Pulmonary lymph node (tissue), 1 donor: ENCODE results near the gene UBE4A.

DNA sequence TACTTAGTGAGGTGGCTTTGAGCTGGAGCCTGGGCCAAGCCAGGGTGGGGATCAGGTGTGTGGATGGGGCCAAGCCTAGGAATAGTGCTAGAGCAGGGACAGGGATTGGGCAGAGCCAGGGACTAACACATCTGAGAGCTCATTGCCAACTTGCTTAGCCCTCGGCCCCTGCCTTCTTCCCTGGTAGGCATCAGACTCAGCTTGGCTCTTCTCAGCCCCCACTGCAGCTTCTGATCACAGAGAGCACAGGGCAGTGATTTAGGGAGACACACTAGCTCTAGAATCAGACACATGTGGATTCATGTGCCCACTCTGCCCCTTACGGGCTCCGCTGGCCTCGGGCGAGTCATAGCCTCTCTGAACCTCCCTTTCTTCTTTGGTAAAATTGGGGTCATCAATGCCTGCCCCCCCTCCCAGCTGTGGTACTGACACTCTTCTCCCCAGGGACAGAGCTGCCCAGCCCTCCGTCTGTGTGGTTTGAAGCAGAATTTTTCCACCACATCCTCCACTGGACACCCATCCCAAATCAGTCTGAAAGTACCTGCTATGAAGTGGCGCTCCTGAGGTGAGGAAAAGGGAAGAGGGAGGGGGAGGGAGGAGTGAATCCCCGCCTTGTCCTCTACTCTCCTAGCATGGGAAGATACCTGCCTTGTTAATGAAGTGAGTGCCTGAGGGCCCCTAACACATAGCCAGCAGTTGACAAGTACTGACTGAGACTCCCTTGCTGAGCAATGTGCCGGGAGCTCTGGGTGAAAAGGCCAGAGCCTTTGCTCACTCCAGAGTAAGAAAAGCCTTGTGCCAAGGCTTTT lies 1.9 kb downstream of the IL10RA start:
- PRO-cap = no peak

DNA sequence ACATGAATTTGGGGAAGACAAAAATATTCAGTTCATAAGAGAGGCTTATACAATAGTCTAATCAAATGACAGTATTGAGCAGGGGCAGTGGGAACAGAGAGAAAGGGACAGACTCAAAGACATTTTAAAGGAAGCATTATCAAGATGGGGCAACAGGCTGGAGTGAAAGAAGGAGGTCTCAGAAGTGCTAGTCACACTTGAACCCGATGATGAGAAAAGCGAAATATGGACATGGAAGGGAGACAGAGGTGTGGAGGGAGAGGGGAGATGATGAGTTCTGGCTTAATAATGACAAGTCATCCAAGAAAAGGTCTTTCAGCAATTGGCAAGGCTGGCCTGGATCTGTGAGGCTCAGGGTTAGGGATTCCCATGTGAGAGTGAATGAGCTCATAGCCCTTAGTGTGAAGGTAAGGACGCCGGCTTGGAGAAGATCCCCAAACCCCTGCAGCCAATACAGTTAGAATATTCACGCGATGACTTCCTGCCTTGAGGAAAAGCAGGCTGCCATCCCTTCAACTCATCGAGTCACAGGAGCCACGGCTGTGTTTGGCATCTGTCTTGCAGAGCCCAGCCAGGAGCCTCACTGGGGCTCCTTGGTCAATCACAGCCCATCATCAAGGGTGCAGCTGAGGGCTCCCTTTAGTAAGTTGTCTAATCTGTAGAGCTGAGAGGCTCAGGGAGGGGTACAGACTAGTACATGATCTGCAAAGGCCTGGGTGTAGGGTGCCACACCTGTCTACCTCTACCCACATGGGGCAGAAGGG lies 18.2 kb downstream of the IL10RA start:
- PRO-cap = no peak

- PRO-cap = bidirectional peak, plus-strand start at chr11:118051737, minus-strand start at chr11:118051719
Observed at GRCh38 chr11:118051333-118052180, 25.3 kb upstream of the TMPRSS4 start.

GRCh38 chr11:118100796-118101181 lies 14.0 kb upstream of the SMIM35 start:
- PRO-cap = no peak

- PRO-cap = no peak
Observed at GRCh38 chr11:118194911-118195687, 18.7 kb upstream of the SCN2B start.

DNA sequence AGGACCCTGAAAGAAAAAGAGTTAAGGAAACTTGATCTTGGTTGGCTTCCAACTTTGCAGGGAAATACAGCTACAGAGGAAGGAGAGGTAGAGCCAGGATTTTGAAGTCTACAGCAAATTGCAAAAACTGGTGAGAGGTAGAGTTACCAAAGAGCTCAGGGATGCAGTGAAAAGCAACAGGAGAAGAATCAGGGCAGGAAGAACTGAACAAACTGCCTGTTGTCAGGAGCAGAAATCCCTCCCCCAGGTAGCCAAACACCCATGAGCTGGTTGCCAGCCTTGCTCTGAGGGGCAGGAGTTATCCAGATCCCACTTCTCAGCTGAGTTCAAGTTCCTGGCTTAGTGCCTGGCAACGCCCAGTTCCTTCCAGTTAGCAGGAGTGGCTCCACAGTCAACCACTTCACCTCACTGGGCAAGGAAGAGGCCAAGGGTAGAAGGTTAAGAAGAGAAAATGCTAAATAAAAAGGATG lies 1.8 kb upstream of the MPZL2 start:
- PRO-cap = no peak

DNA sequence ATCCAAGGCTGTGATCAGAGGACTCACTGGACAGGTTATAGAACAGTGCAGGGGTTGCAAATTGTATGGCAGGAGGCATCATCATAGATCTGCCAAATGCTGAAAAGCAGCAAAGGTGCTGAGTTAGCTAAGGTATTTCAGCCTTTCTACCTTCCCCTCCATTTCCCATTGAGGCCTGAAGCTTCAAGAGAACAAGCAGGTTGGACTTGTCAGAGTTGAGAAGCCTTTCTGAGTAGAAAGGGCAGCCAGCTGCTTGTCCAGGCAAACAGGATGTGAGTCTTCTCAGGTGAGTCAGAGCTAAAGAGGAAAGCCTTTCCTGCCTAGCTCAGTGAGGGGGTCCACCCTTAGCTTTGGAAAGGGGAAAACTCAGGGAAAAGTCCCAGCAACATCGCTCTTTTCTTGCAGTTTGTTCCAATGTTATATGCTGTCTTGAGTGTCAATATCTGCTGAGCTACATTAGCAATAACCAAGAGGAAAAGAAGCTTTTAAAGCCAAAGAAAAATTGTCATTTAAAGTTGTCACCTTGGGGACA lies 13.2 kb upstream of the MPZL2 start:
- PRO-cap = no peak

DNA sequence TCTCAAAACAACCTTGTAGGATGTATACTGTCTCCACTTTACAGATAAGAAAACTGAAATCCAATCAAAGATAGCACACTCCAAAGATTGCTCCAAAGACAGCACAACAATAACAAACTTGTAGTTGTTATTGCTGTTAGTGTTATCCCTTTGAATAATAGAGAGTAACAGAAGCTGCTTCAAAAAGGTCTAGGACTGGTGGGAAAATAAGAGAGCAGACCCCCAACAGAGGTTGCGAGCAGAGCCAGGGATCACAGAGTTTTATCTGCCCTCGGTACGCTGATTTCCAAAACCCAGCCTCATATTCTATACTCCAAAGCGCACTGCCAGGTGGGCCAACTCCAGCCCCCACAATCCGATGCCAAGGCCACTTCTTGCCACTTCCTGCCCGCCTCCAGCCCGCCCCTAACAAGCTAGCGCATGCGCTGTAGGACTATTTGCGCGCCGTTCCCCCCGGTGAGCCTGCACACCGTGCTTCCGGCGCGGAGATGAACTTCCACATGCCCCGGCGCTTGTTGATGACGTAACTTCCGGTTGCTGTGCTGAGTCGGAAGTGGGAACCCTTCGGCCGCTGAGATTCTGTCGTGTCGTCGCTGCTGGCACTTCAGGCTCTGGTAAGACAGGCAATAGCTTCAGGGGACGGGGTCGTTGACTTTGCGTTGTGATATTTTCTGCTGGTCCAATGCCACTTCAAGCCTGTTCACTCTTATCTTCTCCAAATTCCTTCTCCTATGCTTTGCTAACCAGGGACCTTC lies at the start of gene UBE4A:
UBE4A (plus strand) TSS at position 540 of the 755 bp plus-strand sequence.
- PRO-cap = bidirectional peak, plus-strand start at position 574 of the sequence, minus-strand start at position 407 of the sequence

- PRO-cap = no peak
Observed at GRCh38 chr11:118532692-118533408, 1.9 kb downstream of the TMEM25 start.

- PRO-cap = no peak
Observed at GRCh38 chr11:118533846-118535069, 3.3 kb downstream of the TMEM25 start.

- PRO-cap = no peak
Observed at GRCh38 chr11:118572141-118572237, 220 bp upstream of the ARCN1 start.

- PRO-cap = no peak
Observed at GRCh38 chr11:118597379-118598049, 9.9 kb upstream of the PHLDB1 start.

- PRO-cap = no peak
Observed at GRCh38 chr11:118602246-118603186, 4.9 kb upstream of the PHLDB1 start.

GRCh38 chr11:118610775-118611302 lies 3.4 kb downstream of the PHLDB1 start:
- PRO-cap = bidirectional peak, plus-strand start at chr11:118611246, minus-strand start at chr11:118611115

GRCh38 chr11:118617930-118618631 lies 10.7 kb downstream of the PHLDB1 start:
- PRO-cap = no peak

- PRO-cap = no peak
Observed at GRCh38 chr11:118659240-118660048, 20.0 kb downstream of the TREH start.

DNA sequence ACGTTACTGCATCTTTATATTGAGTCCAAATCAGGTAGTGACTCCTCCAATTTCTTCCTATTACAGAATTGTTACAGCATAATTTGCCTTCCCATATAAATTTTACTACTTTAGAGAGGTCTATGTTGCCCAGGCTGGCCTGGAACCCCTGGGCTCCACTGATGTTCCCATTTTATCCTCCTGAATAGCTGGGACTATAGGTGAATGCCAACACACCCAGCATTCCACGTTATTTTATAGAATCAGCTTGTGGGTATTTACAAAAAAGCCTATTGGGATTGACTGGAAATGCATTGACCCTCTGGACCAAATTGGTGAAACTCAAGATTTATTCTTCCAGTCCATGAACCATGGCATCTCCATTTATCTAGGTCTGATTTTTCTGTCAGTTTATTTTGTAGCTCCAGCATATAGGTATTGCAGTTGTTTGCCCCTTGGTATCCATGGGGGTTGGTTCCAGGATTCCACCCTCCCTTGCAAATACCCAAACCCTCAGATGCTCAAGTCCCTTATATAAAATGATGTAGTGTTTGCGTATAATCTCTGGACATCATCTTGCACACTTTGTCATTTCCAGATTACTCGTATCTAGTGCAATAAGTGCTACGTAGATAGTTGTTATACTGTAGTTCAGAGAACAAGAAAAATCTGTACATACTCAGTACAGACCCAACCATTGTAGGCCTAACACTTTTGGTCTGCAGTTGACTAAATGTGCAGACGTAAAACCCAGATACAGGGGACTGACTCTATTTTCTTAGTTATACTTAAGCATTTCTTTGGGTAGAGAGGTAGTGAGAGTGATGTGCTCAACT lies 44.2 kb downstream of the DDX6 start:
- PRO-cap = no peak

- PRO-cap = no peak
Observed at GRCh38 chr11:118890339-118890606, 6.6 kb downstream of the CXCR5 start.

DNA sequence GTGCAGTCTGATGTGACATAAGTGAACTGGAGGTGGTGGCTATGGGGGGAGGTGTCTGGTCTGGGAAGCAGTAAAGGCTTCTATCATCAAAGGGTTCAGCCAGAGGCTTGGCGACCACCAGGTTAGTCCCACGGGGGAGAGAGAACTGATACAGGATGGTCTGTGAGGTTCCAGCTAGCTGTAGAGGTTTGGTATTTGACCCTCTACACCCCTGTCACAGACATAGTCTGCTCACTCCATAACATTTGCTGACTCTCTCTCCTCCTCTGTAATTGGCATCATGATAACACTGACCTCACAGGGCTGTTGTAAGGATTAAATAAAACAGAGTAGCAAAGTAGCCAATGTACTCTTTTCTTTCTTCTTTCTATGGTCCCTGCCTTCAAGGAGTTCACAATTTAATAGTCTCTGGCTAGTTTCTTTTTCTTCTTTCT lies 19.5 kb downstream of the BCL9L start:
- PRO-cap = no peak

DNA sequence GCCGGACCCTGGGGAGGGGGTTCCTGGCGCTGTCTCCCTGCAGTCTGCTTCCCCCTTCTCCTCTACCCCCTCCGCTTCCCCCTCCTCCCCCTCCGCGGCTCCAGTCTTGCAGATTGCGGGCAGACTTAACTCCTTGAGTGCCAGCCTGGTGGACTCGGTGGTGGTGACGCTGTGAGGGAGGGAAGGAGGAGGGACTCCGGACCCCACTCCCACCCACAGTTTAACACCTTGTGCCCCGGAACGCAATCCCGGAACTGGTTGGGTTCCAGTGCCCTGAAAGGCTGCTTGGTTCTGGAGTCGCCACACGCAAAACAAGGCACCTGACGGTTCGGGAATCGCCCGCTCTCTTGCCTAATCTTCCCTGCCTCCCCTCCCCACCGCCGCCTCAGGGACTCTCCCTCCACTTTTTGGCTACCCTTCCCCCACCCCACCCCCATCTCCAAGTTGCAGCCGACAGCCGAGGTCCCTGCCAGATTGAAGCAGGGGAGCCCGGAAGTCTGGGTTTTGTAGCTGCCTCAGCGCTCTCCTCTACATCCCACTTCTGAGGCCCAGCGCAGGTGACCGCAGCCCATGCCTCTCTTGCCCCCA lies 3.9 kb upstream of the BCL9L start:
- PRO-cap = bidirectional peak, plus-strand start at position 276 of the sequence, minus-strand start at position 64 of the sequence; bidirectional peak, plus-strand start at position 442 of the sequence, minus-strand start at position 363 of the sequence; bidirectional peak, plus-strand start at position 472 of the sequence, minus-strand start at position 476 of the sequence